NT2/D1 (cell line): ENCODE data around the genes FLACC1, ALS2 and SUMO1.

GRCh38 chr2:201116768-201117246, 843 bp downstream of the CFLAR start:
- RRBS, 2 experiments: 2 to 4% methylated on average over 8 to 9 of the region's 23 CpGs

DNA sequence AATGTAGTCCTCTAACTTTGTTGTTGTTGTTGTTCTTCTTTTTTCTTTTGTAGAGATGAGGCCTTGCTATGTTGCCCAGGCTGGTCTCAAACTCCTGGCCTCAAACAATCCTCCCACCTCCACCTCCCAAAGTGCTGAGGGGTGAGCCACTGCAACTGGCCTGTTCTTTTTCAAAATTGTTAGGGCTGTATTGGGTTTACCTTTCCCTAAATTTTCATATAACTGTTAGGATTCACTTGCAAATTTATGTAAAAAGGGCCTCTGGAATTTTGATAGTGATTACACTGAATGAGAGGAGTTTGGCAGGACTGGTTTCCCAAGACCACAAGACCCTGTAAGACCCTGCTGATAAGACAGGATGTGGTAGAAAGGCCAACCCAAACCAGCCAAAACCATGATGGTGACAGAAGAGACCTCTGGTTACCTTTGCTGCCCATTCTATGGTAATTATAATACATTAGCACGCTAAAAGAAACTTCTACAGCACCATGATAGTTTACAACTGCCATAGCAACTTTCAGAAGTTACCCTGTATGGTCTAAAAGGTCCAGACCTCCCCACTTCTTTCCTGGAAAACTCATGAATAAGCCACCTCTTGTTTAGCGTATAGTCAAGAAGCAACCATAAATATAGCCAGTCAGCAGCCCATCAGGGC, 8.3 kb upstream of the CASP10 start:
- RRBS, 2 experiments: no CpG with 5 or more reads among the region's 2 CpGs

GRCh38 chr2:201176123-201176799, 6.7 kb upstream of the CASP10 start:
- RRBS, 2 experiments: no CpG with 5 or more reads among the region's 10 CpGs

GRCh38 chr2:201191563-201192135, 8.7 kb downstream of the CASP10 start:
- RRBS, 2 experiments: no CpG with 5 or more reads among the region's 4 CpGs

GRCh38 chr2:201357073-201357737, at the start of gene FLACC1:
Gene FLACC1, minus strand, starts transcription at chr2:201357345.
- RRBS, 2 experiments: no CpG with 5 or more reads among the region's 4 CpGs

DNA sequence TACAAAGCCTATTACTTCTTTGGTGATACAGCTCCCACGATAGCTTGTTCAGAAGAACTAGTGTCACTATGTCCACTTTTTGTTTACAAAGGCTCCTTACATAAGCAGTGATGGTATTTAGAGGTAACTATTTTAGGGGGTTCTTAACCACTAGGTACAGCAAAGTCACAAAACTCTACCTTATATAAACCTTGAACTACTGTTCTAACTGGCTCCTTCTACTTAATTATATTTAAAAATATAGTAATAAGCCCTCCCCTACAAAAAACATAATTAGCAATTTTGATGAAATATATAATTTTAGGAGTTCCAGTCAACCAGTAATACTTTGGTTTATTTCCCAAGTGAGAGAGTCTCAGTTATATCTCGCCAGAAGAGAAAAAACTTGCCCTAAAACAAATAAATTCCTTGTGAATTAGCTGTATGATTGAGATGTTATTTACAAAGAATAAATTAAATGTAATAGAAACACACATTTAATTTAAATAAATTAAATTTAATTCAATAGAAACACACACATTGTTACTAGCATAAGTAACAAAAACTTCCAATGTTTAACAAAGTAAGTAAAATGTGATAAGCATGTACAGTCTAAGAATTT, 21.7 kb downstream of the ALS2 start:
- RRBS, 2 experiments: no CpG with 5 or more reads among the region's 2 CpGs

DNA sequence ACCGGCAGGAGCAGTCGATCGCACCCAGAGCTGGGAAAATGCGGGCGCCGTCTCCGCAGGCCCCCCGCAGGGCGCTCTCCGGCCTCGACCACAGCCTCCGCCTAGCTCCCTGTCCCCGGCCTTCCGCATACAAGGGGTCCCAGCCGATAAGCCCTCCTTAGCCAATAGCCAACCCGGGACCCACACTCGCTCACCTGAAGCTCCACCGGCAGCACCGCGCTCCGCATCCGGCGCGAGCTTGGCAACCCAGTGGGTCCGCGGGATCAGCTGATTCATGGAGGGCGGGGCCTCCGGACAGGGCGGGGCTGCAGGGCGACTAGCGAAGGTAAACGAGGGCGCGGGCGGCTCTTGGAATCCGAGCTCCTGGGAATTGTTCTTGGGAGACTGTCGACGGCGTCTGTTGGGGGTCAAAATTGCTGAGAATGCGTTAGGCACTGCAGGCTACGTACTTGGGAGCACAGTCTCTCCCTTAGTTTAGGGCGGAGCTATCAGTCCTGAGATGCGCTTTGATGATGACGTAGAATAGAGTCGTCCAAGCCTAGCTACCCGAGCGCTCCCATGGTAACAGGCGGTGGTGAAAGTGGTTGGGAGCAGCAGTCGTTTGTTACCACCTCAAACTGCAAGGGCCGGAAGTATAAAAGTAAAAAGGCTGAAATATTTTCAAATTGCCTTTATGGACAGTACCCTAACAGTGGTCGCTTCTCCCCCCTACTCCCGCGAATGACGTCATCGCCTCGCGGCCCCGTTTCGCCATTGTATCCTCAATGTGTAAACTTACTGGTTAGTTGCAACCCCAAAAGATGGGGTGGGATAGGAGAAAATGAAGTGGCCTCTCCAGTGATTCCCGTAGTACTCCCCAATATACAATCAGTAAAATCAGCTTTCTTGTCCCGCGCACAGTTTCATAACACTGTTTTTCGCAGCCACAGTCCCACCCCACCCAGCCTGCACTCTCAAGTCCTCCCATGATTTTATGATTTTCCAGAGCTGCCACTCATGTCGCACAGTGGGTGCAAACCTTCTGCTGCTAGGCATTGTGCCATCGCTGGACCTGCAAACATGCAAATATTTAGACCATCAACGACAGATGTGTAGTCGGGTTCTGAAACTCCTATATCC, at the start of gene ALS2:
Gene ALS2, minus strand, starts transcription at position 251 of the 1,119 bp plus-strand sequence.
- RRBS, 2 experiments: 1% methylated on average over 20 to 22 of the region's 67 CpGs

DNA sequence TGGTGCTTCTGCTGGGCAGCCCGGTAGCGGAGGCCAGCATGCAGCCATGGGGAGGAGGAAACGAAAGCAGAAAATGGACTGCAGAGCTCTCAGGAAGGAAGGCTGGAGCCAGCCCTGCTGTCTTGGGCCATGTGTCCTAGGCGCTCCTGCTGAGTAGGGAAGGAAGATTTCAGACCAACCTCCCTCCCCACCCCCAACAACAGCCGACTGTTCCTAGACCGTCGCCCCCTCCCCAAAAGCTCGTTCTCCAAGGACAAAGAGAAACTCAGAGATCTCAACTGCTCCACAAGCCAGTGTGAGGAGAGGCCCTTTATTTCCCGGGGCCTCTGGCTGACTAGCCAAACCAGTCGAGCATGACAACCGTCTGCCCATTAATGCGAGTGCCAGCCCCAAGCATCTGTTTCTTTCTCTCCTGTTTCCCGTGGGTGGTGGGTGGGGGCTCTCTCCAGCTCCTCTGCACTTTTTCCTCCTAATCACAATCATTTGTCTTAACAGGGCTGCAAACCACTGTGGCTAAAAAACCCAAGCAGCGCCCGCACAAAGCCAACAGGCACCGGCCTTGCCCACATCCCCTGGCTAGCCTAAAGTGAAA, 66.7 kb upstream of the FZD7 start:
- RRBS, 2 experiments: no CpG with 5 or more reads among the region's 16 CpGs

- RRBS, 2 experiments: under 1 to 2% methylated on average over 7 of the region's 94 CpGs
Observed at GRCh38 chr2:202032497-202033672, 770 bp upstream of the FZD7 start.

DNA sequence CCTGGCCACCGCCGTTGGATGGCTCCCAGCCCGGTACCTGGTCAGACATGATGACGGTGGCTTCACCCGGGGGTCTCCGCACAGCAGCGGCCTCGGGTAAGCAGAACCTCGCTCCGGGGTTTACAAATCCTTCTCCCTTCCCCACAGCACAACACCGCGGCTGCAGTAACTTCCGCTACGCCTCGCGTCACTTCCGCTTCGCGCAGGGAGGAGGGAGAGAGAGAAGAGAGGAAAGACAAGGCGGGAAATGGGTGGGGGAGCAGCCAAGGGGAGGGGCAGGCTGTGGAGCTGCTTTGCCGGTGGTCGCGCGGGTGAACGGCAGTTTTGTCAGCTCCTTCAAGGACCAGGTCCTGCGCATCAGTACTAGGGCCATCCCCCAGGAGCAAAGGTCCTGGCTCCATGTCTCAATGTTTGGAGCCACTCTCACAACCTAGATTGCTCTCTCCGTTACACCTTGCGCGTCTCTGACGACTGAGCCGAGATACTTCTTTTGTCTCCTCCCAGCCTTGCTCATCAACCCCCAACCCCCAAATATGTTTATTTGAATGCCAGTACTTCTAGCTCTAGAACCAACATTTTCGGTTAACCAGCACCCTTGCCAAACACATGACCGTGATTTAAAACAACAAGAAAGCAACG, at the start of gene SUMO1:
Gene SUMO1, minus strand, starts transcription at position 195 of the 639 bp plus-strand sequence.
- RRBS, 2 experiments: 0% methylated on average over 2 of the region's 34 CpGs; no CpG with 5 or more reads in 1 of the 2 experiments

DNA sequence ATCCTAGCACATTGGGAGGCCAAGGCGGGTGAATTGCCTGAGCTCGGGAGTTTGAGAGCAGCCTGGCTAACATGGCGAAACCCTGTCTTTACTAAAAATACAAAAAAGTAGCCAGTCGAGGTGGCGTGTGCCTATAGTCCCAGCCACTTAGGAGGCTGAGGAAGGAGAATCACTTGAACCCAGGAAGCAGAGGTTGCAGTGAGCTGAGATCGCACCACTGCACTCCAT, 23.2 kb downstream of the NOP58 start:
- RRBS, 2 experiments: no CpG with 5 or more reads among the region's 6 CpGs

- RRBS, 2 experiments: no CpG with 5 or more reads among the region's 2 CpGs
Observed at GRCh38 chr2:202386038-202386422, 9.9 kb downstream of the BMPR2 start.

- RRBS, 2 experiments: no CpG with 5 or more reads among the region's 5 CpGs
Observed at GRCh38 chr2:202501844-202502408, 125.8 kb downstream of the BMPR2 start.

GRCh38 chr2:202724632-202725251, 90.0 kb downstream of the FAM117B start:
- RRBS, 2 experiments: no CpG with 5 or more reads among the region's 2 CpGs

DNA sequence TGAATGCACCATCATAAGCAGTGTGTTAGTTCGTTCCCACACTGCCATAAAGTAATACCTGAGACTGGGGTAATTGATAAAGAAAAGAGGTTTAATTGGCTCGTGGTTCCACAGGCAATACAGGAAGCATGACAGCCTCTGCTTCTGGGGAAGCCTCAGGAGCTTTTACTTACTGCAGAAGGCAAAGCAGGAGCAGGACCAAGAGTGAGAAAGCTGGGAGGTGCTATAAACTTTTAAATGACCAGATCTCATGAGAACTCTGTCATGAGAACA, 55.8 kb downstream of the NBEAL1 start:
- RRBS, 2 experiments: no CpG with 5 or more reads among the region's 2 CpGs

DNA sequence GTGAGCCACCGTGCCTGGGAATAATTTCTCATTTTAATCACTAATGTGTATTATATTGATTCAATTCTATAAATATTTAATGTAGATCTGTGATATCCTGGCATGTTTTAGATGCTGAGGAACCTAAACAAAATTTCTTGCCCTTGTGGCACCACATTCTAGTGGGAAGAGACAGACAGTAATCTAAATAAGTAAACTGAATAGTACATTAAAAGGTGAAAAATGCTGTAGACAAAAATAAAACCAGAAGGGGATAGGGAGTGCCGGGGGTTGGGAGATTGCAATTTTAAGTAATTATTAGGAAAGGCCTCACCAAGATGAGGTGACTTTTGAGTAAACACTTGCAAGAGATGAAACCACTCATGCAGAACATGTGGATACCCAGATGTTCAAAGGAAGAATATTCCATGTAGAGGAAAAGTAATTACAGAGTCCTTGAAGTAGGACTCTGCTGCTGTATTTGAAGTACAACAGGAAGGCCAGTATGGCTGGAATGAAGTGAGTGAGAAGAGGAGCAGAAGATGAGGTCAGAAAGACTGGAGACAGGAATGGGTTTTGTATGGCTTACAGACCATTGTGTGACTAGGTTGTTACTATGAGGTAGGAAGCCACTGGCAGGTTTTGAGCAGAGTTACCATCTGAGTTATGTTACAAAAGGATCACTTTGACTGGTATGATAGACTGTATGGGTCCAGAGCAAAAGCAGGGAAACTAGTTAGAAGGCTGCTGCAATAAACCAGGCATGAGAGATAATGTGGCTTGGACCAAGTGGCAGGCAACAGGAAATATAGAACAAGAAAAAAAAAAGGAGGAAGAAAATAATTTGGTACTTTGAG, 37.1 kb downstream of the CYP20A1 start:
- RRBS, 2 experiments: no CpG with 5 or more reads among the region's 2 CpGs

DNA sequence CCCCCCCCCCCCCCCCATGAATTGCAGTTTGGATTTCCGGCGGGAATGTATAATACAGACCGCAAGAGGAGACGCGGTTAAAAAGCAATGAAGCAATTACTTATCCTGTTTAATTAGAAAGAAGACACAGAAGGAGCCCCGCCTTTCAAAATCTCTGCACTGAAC, 710 bp downstream of the RAPH1 start:
- RRBS, 2 experiments: no CpG with 5 or more reads among the region's 6 CpGs

- RRBS, 2 experiments: 1% methylated on average over 23 of the region's 72 CpGs
Observed at GRCh38 chr2:203535330-203536102, 415 bp upstream of the RAPH1 start.

GRCh38 chr2:203705143-203705712, 1.2 kb upstream of the CD28 start:
- RRBS, 2 experiments: no CpG with 5 or more reads among the region's 7 CpGs